Measurements from ENCODE around the genes TMDD1, TAMALIN, NR4A1, KRT85, KRT82, KRT6A, KRT5 and KRT76.

DNA sequence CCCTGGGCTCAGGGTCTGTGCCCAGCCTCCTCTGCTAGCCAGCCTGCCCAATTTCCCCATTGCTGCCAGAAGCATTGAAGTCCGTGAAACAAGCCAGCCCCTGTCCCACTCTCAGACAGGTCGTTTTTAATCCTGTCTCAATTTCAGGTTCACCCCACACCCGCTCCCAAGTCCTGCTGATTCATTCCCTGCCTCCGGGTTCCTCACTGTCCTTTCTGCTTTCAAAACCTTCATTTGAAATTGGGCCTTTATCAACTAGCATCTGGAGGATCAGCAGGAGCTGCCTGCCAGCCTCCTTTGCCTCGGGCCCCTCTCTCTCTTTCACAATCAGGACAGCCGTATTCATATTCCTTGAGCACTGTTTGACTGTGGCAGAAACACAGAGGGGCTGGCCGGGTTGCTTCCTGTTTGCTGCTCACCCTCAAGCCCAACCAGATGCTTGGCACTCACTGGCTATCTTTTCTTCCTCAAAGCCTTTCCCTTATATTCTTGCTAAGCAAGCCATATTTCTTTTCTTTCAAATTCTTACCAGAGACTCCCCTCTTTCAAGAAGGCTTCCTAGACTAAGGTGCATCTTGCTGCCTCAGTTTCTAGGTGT lies 3.1 kb downstream of the GALNT6 start:
- PRO-cap = no peak
- RAMPAGE, long total RNA = no peak

- PRO-cap = no peak
- RAMPAGE, long total RNA = no peak
Measured at GRCh38 chr12:51687097-51687812, 96.2 kb downstream of the SCN8A start.

GRCh38 chr12:51813868-51815264 lies at the start of gene TMDD1:
TMDD1 (minus strand) TSS chr12:51814925.
- PRO-cap = unidirectional peak, plus-strand start at chr12:51814469; unidirectional peak, plus-strand start at chr12:51814520; bidirectional peak, plus-strand start at chr12:51814986, minus-strand start at chr12:51814921
- RAMPAGE, long total RNA = no peak

DNA sequence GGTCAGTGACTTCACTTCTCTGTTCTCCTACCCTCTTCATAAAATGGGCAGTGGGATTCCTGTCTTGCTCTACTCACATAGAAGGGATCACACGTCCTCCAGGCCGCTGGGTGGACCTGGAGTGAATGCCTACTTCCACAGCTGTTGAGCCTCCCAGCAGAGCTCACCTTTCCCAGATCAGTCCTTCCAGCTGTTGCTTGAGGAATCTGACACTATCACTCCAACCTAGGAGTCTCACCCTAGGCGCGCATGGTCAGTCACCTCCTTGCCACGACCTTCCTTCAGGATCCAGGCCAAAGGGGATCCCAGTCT lies 594 bp downstream of the ACVRL1 start:
- PRO-cap = no peak
- RAMPAGE, long total RNA = no peak

DNA sequence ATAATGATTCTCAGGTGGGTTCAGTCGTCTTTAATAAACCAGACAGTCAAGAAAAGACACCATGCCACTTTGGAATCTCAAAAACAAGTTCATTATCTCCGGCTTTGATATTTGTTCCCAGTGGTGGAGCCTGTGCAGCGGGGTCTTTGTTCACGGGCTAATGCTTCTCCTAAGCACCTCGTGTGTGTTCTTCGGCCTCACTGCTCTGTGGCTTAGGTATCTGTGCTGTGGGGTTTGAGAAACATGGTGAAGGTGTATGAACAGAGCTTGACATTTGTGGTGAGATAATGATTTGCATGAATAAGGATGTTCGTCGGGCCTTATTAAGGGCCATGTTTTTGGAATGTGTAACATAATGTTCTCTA lies 1.7 kb downstream of the ACVR1B start:
- PRO-cap = no peak
- RAMPAGE, long total RNA = no peak

GRCh38 chr12:52006842-52007400 lies at the start of gene TAMALIN:
TAMALIN (plus strand) TSS chr12:52006946.
- PRO-cap = bidirectional peak, plus-strand start at chr12:52006946, minus-strand start at chr12:52006792
- RAMPAGE, long total RNA = no peak

DNA sequence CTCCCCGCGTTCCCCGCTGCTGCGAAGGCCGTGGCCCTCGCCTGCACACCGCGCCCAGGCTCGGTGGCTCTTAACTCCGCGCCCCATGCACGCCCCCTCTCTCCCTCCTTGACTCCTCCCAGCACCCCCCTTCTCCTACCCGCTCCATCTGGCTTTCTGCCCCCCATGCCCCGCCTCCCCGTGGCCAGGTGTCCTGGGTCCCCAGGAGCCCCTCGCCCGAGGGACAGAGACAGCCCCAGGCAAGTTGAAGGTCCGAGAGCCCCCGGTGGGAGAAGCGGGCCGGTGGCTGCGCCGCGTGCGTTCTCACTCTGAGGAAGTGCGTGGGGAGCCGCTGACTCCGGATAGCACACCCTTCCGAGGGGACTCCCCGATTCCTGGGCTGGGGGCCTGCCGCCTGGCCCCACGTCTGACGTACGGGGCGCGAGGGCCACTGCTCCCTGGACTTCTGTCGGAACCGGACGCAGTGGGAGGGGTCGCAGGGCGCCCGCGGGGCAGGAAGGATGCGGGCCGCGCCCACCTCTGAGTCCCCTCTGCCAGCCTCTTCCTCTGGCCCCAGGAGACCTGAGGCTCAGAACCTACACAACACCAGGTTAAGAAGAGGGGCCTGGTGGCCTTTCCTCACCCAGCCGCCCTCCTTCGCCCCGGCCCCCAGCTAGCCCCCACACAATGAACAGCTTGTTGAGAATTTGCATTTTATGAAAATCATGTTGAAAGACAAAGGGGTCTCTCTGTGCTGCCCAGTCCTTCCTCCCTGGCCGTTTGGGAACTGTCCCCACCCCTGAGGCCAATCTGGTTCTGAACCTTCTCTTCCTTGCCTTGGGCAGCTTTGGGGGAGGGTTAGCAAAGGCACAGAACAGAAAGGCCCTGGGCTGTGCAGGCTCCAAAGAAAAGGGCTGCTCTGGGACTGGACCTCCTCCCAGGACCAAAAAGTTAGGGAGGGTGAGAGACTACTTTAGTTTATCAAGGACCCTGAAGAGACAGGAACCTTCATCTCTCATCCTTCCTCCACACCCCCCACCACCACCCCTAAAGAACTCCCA lies 975 bp downstream of the TAMALIN start:
- PRO-cap = bidirectional peak, plus-strand start at position 204 of the sequence, minus-strand start at position 72 of the sequence; bidirectional peak, plus-strand start at position 370 of the sequence, minus-strand start at position 318 of the sequence; unidirectional peak, minus-strand start at position 761 of the sequence
- RAMPAGE, long total RNA = no peak

- PRO-cap = bidirectional peak, plus-strand start at chr12:52010504, minus-strand start at chr12:52010346
- RAMPAGE, long total RNA = no peak
Measured at GRCh38 chr12:52009904-52010842, 3.4 kb downstream of the TAMALIN start.

- PRO-cap = bidirectional peak, plus-strand start at chr12:52051442, minus-strand start at chr12:52051151
- RAMPAGE, long total RNA = start-site peak on the plus strand at chr12:52051438-52051493, 159 and 339 reads in 2 replicates
Measured at GRCh38 chr12:52051346-52051535, at the start of gene NR4A1. NR4A1 (plus strand) TSS chr12:52051442.

DNA sequence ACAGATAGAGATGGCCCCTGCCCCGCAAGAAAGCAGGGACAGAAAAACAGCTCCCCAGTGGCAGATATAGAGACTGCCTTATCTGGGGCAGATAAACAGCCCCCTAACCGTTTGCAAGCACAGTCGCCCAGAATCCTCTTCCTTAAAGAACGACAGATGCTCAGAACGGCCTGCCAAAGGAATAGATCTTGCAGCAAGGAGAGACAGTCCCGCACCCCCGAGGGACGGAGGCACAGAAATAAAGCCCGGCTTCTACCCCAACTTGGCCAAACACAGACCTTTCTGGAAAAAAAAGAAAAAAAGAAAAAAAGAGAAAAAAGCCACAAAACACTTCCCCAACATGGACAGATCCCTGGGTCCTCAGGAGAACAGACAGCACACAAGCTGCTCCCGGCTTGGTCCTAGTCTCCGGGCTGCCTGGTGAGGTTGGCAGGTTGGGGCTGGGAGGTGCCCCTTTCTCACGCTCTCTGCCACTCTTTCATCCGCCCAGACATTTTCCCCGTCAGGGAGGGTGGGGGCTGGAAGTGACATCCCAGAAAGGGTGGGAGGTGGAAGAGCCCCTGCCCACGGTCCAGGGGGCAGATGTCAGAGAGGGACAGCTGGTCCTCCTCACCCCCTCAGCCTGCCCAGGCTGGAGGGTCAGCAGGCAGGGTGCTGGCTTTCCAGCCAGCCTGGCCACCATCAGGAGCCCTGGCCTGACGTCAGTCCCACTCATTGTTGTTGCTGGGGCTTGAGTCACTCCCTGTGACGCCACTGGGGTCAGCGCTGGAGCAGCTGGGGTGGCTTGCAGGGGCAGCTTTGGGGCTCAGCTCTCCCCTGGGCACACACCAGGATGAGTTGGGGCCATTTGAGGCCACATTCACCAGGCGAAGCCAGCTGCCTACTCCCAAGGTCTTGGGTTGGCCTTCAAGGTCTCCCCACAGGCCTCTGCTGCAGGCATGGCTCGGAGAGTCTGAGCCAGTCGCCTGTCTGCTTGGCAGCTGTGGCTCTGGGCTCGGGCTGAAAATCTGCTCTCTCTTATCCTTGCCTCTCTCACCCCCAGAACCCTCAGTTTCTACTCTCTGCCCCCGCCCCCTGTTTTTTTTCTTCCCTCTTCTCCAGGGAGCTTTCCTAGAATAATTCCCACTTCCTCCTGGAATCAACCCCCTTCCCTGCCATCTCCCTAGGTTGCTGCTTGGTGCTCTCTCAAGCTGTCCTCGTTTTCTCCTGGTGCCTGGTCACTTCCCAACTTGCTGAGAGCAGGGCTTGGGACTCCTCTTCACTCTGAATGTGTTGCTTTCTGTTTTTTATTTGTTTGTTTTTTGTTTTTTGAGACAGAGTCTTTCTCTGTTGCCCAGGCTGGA lies 5.7 kb upstream of the ATG101 start:
- PRO-cap = bidirectional peak, plus-strand start at position 745 of the sequence, minus-strand start at position 683 of the sequence
- RAMPAGE, long total RNA = no peak

- PRO-cap = bidirectional peak, plus-strand start at chr12:52069691, minus-strand start at chr12:52069681
- RAMPAGE, long total RNA = no peak
Measured at GRCh38 chr12:52069272-52069927, 378 bp upstream of the ATG101 start.

DNA sequence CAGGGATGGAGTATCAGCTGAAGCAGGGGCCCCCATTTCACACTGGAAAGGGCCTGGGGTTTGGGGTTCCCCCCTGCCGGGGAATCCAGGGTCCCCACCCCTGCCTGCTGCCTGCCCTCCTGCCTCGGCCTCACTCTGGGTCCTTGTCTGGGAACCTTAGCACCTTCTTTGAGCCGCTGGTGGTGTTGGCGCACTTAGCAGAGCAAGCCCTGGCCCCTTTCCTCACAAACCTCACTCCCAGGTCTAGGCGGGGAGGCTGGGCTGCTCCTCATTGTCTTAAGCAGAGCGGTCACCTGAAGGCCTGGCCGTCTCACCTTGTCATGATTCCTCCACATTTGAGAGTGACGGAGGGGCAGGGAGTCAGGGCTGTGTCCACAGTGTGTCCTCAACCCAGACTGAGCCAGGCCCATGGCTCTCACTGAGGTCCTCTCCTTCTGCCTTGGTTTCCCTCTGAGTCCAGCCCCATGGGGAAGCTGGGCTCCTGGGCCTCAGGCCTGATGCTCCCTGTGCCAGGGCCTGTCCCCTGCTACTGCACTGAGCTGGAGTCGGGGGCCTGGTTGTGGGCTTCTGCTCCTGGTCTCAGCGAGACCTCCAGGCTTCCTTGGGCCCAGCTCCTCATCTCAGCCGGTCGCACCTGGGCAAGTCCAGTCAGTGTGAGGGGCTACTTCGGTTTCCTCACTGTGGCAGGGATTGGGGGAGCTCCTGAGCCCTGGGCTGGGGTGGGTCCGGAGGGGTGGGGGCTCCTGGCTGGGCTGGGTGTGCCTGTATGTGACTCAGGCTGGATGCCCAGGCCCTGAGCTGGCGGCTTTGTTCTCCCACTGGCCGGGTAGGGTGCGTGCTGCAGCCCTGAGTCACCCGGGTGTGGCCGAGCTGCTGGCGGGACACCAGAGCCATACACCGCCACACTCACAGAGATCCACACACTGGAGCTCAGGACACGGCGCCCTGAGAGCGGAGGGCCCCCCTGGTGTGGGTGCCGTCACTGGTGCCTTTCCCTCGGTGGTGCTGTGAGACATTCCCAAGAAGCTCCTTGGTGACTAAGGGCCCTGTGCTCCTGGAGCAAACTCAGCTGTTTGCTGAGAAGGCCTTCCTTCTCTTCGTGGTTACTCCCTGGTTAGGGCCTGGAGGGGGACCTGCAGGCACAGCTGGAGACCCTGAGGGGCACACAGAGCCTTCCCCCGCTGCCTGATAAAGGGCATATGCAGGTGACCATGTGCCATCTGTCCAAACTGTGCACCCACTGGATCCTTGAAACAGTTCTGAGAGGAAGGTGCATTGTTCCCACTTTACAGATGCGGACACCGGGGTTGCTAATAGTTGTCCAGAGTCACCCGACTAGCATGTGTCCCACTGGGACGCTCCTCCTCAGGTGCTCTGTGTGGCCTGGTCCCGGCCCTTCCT lies 44.7 kb downstream of the KRT80 start:
- PRO-cap = bidirectional peak, plus-strand start at position 911 of the sequence, minus-strand start at position 677 of the sequence
- RAMPAGE, long total RNA = start-site peak on the minus strand centred at position 651 of the sequence, 59 bp wide, 30 and 7 reads in 2 replicates

- PRO-cap = no peak
- RAMPAGE, long total RNA = no peak
Measured at GRCh38 chr12:52367241-52367783, at the start of gene KRT85. KRT85 (minus strand) TSS chr12:52367481.

- PRO-cap = no peak
- RAMPAGE, long total RNA = no peak
Measured at GRCh38 chr12:52406025-52406578, at the start of gene KRT82. KRT82 (minus strand) TSS chr12:52406335.

GRCh38 chr12:52492579-52493781 lies at the start of gene KRT6A:
KRT6A (minus strand) TSS chr12:52493257.
- PRO-cap = no peak
- RAMPAGE, long total RNA = no peak

- PRO-cap = no peak
- RAMPAGE, long total RNA = no peak
Measured at GRCh38 chr12:52494151-52495029, 1.3 kb upstream of the KRT6A start.

DNA sequence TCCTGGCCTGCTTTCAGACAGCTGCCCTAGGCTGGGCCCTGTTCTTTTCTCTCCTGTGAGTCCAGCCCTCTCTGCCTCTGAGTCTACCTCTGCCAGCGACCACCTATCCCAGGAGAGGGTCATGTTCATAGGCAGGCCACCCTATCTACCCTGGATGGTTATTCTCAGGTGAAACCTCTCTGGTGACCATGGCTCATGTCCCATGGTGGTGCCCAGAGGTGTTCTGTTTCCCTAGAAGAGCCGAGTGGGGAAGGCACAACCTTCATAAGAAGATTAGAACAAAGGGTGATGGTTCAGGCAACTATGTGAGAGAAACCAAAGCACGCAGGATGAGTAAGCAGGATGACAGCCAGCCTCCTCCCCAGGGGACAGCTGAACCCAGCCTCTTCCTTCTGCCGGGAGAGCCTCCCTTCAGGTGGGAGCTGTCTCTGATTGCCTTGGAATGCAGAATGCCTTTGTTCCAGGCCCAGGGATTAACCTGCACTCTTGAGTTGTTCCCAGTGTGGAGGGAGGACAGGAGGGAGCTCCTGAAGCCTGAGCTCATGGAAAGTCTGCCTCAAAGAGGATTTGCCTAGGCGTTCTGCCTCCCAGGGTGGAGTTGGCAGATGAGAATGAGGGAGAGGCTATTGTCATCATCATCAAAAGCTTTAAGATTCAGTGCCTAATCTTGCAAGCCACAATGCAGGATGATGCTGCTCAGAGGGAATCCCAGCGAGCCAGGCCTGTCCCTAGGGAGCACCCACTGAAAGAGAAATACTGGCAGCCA lies 3.5 kb upstream of the KRT6A start:
- PRO-cap = no peak
- RAMPAGE, long total RNA = no peak

DNA sequence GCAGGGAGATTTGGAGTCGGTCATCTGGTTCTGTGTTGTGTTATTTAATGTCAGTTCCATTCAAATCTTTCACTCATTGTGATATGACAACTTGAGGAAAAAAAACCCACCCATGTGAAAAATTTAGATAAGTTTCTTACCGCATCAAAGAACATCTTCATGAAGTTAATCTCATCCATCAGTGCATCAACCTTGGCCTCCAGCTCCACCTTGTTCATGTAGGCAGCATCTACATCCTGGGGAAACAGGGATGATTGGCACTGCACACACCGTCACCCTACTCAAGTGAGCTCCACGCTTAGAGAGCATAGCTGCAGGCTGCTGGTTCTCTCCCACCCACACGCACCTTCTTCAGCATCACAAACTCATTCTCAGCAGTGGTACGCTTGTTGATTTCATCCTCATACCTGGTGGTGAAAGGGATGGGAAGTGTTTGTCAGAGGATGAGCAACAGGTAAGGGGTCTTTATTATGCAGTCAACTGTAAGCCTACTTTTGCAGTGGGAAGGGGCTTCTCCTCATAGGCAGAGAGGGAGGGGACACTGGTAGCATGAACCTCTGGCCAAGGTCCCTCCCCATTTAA lies 2.3 kb downstream of the KRT5 start:
- PRO-cap = no peak
- RAMPAGE, long total RNA = no peak

DNA sequence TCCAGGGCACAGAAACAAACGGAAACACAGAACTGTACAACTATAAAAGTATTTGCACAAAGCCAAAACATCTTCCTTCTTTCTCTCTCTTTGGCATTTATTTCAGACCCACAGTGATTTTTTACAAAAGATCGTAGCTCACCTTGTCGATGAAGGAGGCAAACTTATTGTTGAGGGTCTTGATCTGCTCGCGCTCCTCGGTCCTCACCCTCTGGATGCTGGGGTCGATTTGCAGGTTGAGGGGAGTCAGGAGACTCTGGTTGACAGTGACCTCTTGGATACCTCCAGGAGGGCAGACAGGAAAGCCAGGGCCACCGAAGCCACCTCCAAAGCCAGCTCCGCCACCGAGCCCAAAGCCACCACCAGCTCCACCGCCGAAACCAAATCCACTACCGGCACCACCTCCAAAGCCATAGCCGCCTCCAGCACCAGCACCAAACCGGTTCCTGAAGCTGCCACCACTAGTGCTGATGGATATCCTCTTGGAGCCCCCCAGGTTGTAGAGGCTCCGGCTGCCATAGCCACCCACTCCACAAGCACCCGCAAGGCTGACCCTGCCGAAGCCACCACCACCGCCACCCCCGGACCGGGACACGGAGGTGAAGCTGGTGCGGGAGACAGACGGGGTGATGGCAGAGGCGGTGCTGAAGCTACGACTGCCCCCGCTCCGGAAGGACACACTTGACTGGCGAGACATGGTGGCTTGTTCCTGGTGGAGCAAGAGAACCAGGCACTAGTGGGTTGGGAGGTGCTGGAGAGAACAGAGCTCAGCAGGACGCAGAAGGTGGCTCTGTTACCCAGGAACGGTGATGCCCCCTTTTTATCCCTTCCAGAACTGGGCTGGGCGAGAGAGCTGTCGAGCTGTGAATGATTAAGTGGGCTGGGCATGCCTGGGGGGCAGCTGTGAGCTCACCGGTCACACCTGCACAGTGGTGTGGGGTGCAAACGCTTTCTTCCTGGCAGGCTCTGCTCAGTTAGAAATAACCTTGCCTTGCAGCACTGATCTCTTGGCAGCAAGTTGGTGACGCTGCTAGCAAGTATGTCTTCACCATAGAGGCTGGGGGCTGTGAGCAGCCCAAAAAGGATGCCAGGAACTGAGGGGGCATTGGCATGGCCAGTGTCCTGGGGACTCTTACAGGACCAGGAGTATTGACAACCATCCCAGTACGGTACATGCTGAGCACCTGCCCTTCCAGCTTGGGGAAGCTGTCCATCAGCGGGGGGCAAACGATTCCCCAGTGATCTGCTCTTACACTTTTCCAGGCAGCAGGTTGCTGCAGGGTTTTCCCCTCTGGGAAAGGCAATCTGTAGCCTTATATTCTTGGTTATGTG lies at the start of gene KRT5:
KRT5 (minus strand) TSS at position 795 of the 1,332 bp plus-strand sequence.
- PRO-cap = no peak
- RAMPAGE, long total RNA = start-site peak on the minus strand centred at position 787 of the sequence, 26 bp wide, 284 and 215 reads in 2 replicates

DNA sequence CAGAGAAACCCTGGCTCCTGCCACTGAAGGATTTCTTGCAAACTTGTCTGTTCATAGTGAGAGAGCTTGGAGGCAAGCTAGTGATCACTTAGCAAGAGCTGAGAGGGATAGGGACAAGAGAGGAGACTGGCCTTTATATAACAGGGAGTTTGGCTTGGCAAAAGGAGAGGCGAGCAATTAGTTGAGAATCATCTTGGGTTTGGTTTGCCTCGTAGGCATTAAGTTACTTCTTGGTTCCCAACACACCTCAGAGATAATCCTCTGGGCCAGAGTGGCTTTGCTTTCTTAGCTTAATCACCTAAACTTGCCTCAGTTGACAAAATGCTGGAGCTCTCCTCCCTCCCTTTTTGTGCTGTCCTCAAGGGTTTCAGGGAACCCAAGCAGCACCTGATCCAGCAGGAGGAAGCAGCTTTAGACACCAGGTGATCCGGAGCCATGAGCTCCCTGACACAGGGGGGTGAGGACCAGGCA lies at the start of gene KRT76:
KRT76 (minus strand) TSS at position 109 of the 471 bp plus-strand sequence.
- PRO-cap = no peak
- RAMPAGE, long total RNA = no peak

Data from urinary bladder (tissue), 3 donors.